Epithelial cell of alveolus of lung (primary cell): ENCODE measurements around a stretch of chr16.

GRCh38 chr16:8935575-8936154 is 28.0 kb downstream of the USP7 start:
- RAMPAGE, long total RNA = no peak
- RRBS = no CpG with 5 or more reads among the region's 13 CpGs

DNA sequence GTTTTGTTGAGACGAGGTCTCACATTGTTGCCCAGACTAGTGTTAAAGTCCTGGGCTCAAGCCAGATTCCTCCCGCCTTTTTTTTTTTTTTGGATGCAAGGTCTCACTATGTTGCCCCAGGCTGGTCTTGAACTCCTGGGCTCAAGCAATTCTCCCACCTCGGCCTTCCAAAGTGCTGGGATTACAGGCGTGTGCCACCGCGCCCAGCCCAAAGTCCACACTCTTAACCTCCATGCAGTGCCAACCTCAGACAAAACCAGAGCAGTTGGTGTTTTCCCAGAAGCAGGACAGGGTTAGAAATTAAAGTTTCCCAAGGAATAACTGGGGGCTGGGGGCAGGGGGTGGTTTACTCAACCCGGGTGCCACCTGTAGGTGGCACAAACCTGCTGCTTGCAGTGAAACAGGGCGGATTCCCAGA is 25.4 kb upstream of the USP7 start:
- RAMPAGE, long total RNA = no peak
- RRBS = no CpG with 5 or more reads among the region's 8 CpGs

DNA sequence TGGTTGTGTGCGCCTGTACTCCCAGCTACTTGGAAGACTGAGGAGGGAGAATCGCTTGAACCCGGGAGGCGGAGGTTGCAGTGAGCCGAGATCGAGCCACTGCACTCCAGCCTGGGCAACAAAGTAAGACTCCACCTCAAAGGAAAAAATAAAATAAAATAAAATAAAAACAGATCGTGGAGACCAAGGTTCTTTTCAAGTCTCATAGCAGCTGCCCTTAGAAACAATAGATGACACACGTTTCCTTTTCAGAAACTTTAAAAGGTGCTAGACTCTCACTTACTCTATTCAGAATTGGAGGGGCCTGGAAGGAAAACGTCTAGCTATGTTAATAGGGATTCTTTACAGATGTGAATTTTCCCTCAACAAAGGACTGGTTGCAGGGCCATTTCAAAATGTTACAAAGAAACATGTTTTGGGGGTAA is 13.2 kb upstream of the HAPSTR1 start:
- RAMPAGE, long total RNA = no peak
- RRBS = no CpG with 5 or more reads among the region's 9 CpGs

DNA sequence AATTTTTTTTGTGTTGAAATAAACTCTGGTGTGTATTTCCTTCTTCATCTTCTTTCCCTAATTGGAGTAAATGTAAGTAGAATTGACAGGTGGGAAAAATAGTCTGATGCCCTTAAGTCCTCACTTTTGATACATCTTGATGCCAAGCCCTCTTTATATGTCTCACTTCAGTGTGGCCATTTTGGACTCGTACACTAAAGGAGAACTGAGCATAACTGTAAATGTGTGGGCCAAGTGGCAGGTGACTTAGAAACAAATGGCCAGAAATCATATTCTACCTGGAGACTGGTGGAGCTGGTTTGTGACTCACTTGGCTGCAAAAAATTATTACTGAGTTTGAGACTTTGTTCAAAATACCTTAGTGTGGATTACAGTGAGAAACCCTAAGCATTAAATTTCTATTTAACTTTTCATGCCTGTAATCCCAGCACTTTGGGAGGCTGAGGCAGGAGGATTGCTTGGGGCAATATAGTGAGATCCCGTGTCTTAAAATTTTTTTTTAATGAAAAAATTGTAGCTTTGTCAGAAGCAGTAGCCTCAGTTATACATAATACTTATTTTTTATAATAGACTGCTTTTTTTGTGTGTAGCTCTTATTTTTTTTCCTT is 5.0 kb downstream of the HAPSTR1 start:
- RAMPAGE, long total RNA = no peak
- RRBS = no CpG with 5 or more reads among the region's 2 CpGs

DNA sequence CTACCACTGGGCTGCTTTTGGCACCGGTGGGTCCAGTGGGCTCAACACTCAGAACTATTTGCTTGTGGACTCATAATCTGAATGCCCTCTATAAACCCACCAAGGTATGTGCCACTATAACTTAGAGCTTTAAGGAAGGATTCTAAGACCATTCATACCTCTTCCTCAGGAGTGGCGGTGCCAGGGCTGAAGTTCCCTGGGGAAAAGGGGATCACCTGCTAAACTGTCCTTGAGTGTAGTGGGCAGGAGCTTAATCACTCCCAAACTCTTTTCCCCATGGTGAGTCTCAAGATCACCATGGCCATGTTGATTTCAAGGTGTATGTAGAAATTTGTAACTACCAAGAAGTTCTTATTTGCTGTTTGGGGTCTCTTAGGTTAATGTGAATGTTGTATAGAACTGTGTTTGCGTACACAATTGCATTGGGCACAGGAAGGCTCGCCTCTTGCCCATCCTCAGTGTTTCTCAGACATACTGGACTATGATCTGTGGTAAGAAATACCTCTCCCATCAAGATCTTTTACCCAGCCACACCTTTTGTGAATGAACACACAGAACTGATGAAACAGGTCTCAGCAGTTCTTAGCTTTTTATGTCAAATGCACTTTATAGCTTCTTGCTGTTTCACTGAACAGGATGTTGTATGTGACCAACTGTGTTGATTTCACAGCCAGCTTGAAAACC is 31.3 kb downstream of the HAPSTR1 start:
- RAMPAGE, long total RNA = no peak
- RRBS = no CpG with 5 or more reads among the region's 4 CpGs

- RAMPAGE, long total RNA = no peak
- RRBS = no CpG with 5 or more reads among the region's 6 CpGs
Measured at GRCh38 chr16:9302225-9302603, 210.8 kb downstream of the HAPSTR1 start.

- RAMPAGE, long total RNA = no peak
- RRBS = no CpG with 5 or more reads among the region's 10 CpGs
Measured at GRCh38 chr16:9489672-9490405, 398.4 kb downstream of the HAPSTR1 start.

DNA sequence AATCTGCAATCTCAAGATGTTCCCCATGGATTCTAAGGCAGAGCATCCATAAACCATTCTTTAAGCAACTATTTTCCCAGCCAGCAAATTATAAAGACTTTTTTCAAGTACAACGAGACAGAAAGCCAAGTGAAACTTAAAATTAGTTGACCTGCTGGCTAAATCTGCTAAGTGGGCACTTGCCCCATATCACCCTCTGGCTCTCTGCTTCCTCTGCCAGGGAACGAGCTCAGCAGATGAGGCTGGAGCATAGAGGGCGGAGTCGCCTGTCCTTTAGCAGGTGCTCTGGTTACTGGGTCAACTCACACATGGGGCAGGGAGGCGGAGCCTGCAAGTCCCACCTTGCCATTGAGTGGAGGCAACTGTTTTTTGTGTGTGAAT is 62.6 kb downstream of the EMP2 start:
- RAMPAGE, long total RNA = no peak
- RRBS = no CpG with 5 or more reads among the region's 5 CpGs

DNA sequence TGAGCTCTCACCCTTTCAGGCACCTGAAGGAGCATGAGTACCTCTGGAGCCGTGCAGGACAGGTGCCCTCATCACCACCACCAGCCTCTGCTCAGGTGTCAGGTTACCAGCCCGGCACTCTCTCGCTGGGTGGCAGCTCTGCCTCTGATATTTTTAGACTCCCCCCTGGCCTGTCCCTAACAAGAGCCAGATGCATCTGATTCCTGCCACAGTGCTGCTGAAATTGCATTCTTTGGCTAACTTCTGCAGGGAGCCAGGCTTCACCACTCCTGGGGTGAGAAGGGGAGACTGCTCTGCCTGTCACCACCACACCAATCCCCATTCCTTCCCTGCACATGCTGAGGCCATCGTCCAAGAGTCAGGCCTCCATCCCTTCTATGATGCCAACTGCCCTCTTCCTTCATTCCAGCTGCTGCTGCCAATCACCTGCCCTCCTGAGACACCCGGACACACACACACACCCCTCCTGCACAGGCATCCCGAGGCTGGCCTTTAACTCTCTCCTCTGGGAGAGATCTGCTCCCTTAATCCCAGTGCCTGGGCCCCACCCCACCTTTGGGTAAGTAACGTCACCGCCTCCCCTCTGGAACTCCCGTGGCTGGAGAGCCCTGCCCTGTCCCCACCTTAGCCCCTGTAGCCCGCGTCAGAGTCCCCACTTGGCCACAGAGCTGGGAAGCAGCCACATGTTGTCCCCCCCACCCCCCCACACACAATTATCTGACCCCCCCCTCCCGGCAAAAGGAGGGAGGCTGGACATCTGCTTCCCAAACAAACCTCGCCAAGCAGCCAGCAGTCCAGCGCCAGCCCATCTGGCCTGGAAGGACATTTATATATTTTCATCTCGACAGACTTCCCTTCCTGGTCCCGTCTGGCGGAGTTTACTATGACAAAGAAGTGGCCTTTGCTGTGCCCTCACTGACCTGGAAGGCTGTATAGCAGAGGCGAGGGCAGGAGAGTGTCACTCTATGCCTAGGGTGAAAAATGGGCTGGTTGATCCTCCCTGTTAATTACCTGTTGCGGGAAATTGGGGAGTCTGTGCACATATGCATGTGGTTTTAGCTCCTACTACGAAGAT is 2.8 kb downstream of the EMP2 start:
- RAMPAGE, long total RNA = no peak
- RRBS = no CpG with 5 or more reads among the region's 20 CpGs

- RAMPAGE, long total RNA = no peak
- RRBS = no CpG with 5 or more reads among the region's 12 CpGs
Measured at GRCh38 chr16:10594405-10595262, 14.2 kb upstream of the EMP2 start.

DNA sequence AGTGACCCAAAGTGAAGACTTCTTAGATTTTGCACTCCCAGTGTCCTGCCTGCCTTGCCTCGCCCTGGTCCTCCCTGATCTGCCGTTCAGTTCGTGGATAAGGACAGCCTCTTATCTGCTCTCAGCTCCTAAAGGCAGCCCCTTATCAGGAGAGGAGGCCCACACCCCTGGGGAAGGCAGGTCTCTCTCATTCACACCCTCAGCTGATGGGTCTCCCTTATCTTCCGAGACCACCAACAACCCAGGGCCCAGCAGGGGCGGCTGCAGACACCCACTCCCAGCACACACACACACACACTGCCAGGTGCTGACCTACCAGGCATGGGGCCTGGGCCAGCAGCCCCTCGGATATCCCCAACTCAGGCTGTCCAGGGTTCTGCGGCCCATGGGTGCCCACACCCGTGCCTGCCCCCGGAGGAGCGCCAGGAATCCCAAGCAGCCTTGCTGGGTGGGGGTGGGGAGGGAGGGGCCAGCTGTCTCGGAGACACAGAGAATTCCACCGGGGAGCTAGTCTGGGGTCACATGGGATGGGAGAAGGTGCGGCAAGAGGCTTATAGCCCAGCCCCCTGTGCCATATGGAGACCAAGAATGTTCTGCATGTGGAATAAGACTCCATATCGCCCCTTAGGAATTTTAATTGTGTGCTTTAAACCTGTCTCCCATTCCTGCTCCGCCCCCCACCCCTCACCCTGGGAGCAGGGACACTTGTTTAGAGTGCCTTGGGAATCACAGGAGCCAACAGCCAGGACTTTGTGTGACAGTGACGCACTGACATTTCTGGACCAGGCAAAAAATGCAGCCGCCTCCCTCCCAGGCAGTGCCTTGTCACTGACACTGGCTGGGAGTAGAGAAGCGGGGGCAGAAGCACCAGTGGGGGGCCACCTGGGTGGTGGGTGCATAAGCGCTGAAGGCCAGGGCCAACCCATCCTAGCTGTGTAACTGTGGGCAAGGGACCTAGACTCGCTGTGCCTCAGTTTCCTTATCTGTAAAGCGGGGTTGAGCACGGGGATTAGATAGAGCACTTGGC is 41.9 kb upstream of the EMP2 start:
- RAMPAGE, long total RNA = no peak
- RRBS = 17% methylated on average over 4 of the region's 22 CpGs

- RAMPAGE, long total RNA = no peak
- RRBS = no CpG with 5 or more reads among the region's 8 CpGs
Measured at GRCh38 chr16:10744447-10744870, 817 bp downstream of the NUBP1 start.

DNA sequence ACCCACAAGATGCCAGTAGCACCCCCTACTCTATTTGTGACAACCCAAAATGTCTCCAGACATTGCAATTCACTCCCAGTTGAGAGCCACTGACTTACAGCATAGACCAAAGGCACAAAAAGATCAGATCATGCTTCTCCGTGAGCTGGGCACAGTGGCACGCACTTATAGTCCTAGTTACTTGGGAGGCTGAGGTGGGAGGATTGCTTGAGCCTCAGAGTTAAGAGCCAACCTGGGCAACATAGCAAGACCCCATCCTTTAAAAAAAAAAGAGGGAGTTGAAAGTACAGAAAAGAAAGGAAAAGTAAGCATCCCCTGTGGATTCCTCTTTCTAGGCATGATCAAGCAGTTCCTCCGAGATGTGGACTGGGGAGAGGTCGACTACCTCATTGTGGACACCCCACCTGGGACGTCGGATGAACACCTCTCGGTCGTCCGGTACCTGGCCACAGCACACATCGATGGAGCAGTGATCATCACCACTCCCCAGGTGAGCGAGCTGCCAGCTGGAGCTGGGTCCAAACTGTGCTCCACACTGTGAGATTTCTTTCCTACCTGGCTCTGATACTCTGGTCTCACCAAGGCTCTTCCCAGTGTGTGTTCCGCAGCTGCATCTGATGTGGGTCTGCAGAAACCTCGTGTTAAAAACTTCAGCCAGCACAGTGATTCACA is 14.0 kb downstream of the NUBP1 start:
- RAMPAGE, long total RNA = no peak
- RRBS = no CpG with 5 or more reads among the region's 13 CpGs

DNA sequence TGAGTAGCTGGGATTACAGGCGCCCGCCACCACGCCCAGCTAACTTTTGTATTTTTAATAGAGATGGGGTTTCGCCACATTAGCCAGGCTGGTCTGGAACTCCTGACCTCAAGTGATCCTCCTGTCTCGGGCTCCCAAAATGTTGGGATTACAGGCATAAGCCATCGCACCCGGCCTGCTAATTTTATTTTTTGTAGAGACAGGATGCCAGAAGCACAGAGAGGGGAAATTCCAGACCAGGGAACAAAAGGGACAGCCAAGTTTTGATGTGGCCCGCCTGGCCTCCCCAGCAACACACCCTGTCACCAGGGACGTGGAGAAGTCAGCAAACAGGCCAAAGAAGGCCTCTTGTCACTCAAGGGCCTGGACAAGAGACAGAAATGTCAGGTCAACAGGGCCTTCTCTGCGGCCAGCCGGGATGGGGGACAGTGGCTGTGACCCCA is 8.9 kb upstream of the TVP23A start:
- RAMPAGE, long total RNA = no peak
- RRBS = no CpG with 5 or more reads among the region's 11 CpGs

DNA sequence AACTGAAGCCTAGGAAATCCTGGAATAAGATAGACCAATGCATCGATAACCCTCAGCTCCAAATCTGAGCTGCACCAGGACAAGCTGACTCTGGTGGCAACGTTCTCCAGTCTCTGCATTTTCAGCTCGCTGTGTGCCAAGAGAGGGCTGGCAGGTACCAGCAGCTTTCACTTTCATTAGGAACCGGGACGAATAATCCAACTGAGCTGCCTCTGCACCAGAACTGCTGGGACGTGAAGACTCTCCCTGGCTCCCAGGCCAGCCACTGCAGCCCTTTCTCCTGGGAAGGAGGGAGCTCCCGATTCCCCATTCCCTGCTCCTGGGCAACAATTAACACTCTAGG is 4.8 kb downstream of the DEXI start:
- RAMPAGE, long total RNA = no peak
- RRBS = no CpG with 5 or more reads among the region's 7 CpGs

DNA sequence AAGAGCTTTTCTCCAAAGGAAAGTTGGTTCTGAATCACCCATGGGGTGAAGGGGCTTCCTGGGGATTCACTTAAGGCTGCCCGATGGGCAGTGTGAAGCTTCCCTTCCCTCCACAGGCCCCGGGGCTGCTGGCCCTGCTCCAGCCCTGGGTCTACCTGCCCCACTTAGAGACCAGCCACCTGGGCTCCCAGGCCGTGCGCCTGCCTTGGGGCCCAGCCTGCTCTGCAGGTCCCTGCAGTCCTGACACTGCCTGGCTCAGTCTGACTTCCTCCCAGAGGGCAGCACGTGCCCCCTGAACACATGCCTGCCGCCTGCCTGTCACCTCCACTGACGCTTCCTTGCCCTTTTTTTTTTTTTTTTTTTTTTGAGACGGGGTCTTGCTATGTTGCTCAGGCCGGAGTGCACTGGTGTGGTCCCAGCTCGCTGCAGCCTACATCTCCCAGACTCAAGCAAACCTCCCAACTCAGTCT is 72.6 kb downstream of the SOCS1 start:
- RAMPAGE, long total RNA = no peak
- RRBS = no CpG with 5 or more reads among the region's 10 CpGs

DNA sequence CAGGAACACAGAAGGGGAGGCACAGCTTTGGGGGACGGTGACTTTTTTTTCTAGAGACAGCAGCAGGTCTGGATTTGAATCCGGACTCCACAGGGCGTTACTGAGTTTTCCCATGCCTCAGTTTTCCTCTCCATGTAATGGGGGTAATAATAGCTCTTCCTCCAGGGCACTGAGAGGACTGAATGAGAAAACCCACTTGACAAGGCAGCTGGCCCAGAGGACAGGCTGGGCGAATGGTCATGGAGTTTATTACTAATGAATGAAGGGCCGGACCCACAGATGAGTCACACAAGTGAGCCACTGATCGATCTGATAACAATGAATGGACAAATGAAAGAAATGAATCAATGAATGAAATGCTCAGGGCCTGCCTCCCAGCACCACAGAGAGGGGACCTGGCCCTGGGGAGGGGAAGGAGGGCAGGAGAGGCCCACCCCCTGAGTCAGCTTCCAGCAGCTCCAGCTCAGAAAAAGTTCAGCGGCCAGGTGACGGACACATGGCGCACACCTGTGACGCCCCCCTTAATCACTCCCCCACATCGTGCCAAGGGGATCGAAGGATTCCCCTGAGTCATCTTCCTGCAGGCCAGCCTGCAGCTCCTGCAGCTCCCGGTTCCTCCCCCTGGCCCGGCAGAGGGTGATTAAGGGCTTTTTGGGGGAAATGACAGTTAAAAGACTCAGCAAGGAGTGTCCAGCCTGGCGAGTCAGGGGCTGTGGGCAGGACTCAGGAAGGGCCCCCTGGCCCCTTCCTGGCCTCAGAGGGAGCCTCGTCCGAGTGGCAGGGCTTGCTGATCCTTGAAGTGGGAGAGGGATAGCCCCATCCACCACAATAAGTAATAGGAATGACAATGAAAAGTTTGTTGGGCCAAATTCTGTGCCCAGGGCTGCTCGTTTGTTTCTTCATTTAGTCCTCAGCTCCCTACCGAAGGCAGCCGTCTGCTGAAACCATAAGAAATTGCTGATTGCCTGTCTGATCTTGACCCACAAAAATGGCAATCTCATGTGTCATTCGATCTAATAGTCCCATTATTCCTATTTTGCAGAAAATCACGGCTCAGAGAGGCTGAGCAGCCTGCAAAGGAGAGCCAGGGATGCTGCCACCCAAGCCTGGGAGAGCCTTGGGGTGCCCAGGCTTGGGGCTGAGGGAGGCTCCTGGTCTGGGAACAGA is 54.1 kb downstream of the SOCS1 start:
- RAMPAGE, long total RNA = no peak
- RRBS = no CpG with 5 or more reads among the region's 22 CpGs

- RAMPAGE, long total RNA = no peak
- RRBS = no CpG with 5 or more reads among the region's 14 CpGs
Measured at GRCh38 chr16:11205454-11205994, 50.5 kb downstream of the SOCS1 start.

DNA sequence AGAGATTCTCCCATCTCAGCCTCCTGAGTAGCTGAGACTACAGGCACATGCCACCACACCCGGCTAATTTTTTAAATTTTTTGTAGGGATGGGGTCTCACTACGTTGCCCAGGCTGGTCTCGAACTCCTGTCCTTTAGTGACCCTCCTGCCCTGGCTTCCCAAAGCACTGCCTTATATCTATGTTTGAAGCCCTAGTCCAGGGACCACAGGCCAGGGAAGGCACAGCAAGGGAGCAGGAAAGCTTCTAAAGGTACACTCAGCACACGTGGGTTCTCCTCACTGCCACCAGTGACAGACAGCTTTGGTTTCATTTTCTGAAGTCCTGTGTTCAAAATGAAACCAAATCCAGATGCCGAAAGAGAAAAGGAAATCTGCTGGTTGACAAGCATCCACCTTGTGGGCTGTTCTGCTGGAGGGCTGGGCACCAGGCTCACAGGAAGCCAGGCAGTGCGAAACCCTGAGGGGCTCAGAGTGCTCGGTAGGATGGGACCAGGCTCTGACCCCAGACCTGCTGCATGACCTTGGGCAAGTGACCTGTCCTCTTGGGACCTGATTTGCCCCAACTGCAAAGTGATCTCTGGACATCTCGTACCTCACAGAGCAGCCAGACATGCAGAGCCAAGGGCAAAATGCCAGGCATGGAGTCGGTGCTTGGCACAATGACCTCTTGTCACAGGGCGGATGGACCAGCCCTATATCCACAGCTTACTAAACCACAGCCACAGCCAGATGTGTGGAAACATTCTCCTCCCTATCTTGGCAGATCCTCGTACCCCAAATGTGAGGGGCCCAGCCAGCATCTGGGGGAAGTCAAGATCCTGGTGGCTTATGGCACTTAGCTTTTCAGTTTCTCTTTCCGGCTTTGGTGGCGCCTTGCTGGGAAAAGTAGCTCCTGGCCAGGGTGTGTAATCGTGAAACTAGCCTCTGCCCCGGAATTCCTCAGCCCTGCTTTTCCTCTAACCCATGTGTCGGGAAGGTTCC is 2.8 kb upstream of the SOCS1 start:
- RAMPAGE, long total RNA = no peak
- RRBS = 26% methylated on average over 4 of the region's 16 CpGs

DNA sequence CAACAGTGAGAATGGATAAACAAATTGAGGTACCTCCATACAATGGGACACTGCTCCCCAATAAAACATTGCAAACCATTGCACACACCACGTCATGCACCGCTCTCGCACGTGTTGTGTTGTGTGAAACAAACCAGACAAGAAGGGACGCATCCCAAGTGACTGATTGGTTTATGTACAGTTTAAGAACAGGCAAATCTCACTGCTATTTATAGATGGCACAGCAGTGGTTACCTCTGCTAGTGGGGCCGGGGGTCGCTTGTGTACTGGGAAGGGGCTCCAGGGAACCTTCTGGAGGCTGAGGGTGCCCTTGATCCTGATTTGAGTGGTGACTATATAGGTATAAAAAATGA is 16.0 kb upstream of the PRM1 start:
- RAMPAGE, long total RNA = no peak
- RRBS = no CpG with 5 or more reads among the region's 7 CpGs